Skeletal muscle tissue (tissue), 7 donors: ENCODE measurements around the genes UBE2E2, NKIRAS1, THRB and RARB.

DNA sequence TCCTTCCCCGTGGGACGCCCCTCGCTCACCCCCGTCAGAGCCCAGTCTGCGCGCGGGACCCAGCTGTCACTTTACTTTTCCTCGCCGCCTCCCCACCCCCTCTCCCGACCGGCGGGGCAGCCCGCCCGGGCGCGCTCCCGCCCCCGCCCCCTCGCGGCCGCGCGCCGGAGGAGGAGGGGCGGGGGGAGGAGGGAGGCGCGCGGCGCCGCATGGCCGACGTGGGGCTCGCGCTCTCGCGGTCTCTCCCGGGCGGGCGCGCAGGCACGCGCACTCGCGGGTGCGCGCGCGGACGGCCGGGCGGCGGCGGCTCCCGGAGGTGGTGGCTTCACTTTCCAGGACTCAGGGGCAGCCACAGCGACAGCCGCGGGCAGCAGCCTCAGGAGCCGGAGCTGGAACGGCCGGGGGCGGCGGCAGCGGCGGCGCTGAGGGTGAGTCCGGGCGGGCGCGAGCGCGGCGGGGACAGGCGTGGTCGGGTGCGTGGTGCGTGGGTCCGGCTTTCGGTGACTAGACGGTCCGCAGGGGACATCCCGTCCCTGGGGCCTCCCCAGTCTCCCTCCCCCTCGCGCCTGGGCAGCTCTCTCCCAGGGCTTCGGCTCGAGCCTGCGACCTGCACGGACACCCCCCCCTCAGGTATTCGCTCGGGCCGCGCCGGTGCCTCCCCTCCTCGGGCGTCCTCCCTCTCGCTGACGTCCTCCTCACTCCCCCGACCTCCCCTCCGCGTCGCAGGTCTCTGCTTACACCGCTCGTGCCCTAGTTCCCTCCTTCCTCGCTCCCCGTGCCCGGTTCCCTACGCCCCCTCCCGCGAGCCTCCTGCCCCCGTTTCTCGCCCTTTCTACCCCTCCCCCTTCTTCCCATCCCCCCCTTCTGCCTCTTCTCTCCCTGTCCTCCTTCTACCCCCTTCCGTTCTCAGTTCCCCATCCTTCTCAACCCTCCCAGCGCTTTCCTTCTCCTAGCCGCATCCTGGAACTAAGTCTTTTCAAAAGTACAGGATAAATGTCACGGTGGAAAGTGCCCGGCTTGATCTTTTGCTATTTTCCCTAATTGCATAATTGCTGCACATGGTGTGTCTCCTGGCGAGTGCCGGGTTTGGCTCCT lies at the start of gene UBE2E2:
TSS of gene UBE2E2 (plus strand) at position 493 of the 1,095 bp plus-strand sequence.
- PRO-cap, 3 experiments = peak in 3 of 3 experiments; most common plus-strand start position 270 of the sequence (in 2); most common minus-strand start position 103 of the sequence (in 3)
- RAMPAGE, long total RNA = no peak
- RRBS, 2 experiments = 2 to 3% methylated on average over 60 to 67 of the region's 117 CpGs

DNA sequence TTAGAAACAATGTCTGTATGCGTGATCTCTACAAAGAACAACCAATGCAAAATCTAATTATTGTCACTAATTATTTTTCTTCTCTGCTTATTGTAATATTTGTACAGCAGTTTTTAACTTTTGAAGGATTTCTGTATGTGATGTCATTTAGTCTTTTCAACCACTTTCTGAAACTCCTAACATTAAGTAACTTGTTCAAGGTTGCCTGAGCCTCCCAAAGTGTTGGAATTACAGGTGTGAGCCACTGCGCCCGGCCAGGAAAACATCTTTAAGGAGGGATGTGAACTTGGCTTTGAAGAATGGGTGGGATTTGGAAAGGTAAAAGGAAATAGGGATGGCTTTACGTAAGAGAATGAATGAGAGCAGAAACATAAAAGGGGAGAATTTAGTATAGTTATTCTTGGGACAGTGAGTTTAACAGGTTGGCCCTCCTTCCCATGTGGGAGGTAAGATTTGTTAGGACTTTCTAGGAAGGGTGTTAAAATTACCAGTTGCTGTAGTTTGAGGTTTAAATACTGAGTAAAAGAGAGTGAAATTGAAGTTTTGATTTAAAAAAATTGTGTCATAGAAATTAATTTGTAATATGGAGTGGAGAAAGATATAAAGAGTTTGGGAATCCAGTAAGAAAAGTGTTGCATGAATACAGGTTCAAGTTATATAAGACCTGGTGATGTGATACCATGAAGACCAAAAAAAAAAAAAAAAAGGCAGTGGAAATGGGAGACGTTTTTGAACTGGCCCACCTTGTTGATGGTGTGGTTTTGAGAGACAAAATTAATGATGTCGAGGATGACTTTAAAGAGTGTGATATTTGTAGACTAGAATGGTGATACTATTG lies 23.4 kb downstream of the UBE2E2 start:
- PRO-cap, 3 experiments = no peak in any of the 3 experiments
- RAMPAGE, long total RNA = no peak
- RRBS, 2 experiments = no CpG with 5 or more reads among the region's 6 CpGs

DNA sequence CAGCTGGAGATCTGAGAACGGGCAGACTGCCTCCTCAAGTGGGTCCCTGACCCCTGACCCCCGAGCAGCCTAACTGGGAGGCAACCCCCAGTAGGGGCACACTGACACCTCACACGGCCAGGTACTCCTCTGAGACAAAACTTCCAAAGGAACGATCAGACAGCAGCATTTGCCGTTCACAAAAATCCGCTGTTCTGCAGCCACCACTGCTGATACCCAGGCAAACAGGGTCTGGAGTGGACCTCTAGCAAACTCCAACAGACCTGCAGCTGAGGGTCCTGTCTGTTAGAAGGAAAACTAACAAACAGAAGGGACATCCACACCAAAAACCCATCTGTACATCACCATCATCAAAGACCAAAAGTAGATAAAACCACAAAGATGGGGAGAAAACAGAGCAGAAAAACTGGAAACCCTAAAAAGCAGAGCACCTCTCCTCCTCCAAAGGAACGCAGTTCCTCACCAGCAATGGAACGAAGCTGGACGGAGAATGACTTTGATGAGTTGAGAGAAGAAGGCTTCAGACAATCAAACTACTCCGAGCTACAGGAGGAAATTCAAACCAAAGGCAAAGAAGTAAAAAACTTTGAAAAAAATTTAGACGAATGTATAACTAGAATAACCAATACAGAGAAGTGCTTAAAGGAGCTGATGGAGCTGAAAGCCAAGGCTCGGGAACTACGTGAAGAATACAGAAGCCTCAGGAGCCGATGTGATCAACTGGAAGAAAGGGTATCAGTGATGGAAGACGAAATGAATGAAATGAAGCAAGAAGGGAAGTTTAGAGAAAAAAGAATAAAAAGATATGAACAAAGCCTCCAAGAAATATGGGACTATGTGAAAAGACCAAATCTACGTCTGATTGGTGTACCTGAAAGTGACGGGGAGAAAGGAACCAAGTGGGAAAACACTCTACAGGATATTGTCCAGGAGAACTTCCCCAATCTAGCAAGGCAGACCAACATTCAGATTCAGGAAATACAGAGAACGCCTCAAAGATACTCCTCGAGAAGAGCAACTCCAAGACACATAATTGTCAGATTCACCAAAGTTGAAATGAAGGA lies 147.1 kb downstream of the UBE2E2 start:
- PRO-cap, 3 experiments = no peak in any of the 3 experiments
- RAMPAGE, long total RNA = no peak
- RRBS, 2 experiments = no CpG with 5 or more reads among the region's 19 CpGs

DNA sequence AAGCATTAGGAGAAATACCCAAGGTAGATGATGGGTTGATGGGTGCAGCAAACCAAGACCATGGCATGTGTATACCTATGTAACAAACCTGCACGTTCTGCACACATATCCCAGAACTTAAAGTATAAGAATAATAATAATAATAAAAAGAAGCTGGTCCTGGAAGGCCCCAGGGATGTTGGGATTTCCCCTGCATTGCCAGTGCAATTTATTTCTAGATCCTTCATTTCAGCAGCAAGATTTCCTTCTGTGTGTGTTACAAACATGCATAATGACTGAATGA lies 186.9 kb upstream of the UBE2E1 start:
- PRO-cap, 3 experiments = no peak in any of the 3 experiments
- RAMPAGE, long total RNA = no peak
- RRBS, 2 experiments = no CpG with 5 or more reads among the region's 1 CpG

DNA sequence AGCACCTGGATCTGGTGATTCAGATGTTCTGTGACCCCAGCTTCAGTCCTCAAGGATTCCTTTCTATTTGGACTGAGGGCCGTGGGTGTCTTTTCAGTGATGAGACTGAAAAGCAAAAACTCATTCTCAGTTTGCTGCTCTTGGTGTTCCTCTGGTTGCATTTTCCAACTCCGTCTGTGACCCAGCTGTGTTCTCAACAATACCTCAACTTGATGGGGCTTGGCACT lies 142.6 kb upstream of the UBE2E1 start:
- PRO-cap, 3 experiments = no peak in any of the 3 experiments
- RAMPAGE, long total RNA = no peak
- RRBS, 2 experiments = no CpG with 5 or more reads among the region's 2 CpGs

GRCh38 chr3:23806418-23807223 lies 866 bp downstream of the UBE2E1 start:
- PRO-cap, 3 experiments = peak in 2 of 3 experiments; most common plus-strand start chr3:23806754 (in 1); most common minus-strand start chr3:23806590 (in 1)
- RAMPAGE, long total RNA = no peak
- RRBS, 2 experiments = 3 to 4% methylated on average over 45 of the region's 74 CpGs

DNA sequence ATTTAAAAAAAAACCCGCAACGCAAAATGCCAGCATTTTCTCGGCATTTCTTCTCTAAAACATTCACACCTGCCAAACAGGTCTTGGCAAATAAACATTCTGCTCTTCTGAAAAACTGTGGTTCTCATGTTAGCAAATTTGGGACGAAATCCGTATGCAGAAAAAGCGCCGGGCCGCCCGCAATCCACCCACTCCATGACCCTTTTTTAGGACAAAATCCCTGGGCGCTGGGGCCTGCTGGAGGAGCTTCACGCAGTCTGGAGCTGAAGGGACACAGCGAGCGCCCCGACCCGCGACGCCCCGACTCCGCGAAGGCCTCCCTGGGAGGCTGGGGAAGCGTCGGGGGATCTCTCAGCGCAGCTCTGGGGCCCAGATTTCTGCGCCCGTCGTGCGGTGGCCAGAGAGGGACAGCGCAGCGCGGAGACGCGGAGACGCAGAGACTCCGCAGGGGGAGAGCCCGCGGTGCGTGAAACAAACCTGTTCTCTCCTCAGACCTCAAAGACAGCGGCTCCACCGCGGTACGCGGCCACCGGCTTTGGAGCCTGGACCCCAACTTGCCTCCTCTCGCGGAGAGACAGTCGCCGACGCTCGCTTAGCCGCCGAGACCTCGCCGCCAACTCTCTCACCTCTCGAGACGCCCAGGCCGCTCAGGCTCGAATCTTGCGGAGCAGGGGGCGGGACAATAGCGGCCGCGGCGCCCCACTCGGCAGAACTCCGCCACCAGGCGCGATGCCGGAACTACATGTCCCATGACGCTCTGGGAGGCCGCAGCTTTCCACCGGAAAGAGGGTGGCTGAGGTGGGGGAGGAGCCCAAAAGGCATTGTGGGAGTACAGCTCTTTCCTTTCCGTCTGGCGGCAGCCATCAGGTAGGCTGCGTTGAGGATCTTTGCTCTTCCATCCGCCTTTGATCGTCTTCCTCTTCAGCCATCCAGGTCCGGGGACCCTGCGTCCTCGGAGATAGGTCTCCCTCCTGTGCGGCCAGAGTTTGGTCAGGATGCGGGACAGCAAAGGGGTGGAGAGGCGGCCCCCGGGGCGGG lies at the start of gene NKIRAS1:
TSS of gene NKIRAS1 (minus strand) at position 684 of the 1,038 bp plus-strand sequence.
- PRO-cap, 3 experiments = peak in 3 of 3 experiments; most common plus-strand start position 842 of the sequence (in 3); most common minus-strand start position 364 of the sequence (in 1)
- RAMPAGE, long total RNA = start-site peak on the plus strand centred at position 838 of the sequence, 31 bp wide, 5,562 and 3,134 reads in 2 replicates
- RRBS, 2 experiments = 4 to 5% methylated on average over 11 of the region's 84 CpGs

GRCh38 chr3:23981886-23982257 lies 36.8 kb downstream of the NR1D2 start:
- PRO-cap, 3 experiments = no peak in any of the 3 experiments
- RAMPAGE, long total RNA = no peak
- RRBS, 2 experiments = no CpG with 5 or more reads among the region's 3 CpGs

DNA sequence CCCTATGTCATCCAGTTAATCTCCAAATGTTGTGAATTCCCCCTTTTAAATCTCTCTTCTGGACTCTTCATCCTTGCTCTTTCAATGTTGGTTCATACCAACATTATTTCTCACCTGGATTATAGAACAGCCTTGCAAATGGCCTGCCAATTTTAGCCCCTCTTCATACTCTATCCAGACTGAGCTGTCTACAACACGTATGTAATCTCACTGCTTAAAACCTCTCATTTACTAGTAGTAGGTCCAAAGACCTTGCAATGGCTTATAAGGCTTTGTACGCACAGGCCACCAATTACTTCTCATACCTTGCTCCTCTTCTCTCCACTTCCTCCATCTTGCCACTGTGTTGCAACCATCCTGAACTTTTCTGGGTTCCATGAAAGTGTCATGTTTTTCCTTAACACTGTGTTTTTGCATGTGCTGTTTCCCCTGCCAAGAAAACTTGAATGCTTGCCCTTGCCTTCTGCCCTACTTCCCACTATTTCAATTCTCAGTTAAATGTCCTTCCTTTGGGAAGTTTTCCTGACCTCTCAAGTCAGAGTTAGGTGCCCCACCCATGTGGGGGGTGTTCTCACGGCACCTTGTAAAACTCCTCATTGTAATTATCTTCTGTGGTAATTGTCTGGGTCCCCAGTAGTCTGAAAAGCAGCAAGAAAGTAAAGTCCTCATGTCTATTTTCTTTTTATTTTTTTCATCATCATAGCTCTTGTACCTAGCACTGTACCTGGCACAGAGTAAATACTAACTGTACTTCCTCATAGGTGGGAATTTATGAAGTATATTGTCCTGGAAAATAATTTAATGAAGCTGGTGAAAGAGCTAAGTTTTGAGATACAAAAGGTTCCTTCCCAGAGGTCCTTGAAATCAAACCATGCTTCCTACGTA lies 182.8 kb downstream of the THRB start:
- PRO-cap, 3 experiments = no peak in any of the 3 experiments
- RAMPAGE, long total RNA = no peak
- RRBS, 2 experiments = no CpG with 5 or more reads among the region's 4 CpGs

GRCh38 chr3:24335903-24336319 lies 158.7 kb downstream of the THRB start:
- PRO-cap, 3 experiments = no peak in any of the 3 experiments
- RAMPAGE, long total RNA = no peak
- RRBS, 2 experiments = no CpG with 5 or more reads among the region's 2 CpGs

DNA sequence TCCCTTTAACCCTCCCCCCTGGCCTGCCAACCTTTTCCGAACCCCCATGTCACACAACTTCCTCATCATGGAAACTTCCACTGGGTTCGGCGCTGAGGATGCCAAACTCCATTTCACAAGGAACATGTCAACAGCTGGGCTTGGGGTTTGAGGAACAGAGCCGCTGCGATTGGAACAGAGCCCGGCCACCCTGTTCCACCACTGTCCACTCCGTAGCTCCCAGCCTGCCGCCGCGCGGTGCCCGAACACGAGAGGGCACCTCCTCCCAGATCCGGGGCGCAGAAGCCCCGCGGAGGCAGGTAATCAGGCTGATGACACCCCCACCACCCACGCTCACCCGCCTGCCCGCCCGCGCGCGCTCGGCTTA lies 474 bp downstream of the THRB start:
- PRO-cap, 3 experiments = peak in 3 of 3 experiments; most common plus-strand start position 157 of the sequence (in 1); most common minus-strand start position 219 of the sequence (in 1)
- RAMPAGE, long total RNA = no peak
- RRBS, 2 experiments = 2% methylated on average over 13 of the region's 25 CpGs

GRCh38 chr3:24494560-24495370 lies at the start of gene THRB:
THRB (minus strand) TSS chr3:24494850.
- PRO-cap, 3 experiments = peak in 3 of 3 experiments; most common plus-strand start chr3:24494688 (in 1); most common minus-strand start chr3:24495029 (in 3)
- RAMPAGE, long total RNA = no peak
- RRBS, 2 experiments = 1 to 2% methylated on average over 35 of the region's 91 CpGs

DNA sequence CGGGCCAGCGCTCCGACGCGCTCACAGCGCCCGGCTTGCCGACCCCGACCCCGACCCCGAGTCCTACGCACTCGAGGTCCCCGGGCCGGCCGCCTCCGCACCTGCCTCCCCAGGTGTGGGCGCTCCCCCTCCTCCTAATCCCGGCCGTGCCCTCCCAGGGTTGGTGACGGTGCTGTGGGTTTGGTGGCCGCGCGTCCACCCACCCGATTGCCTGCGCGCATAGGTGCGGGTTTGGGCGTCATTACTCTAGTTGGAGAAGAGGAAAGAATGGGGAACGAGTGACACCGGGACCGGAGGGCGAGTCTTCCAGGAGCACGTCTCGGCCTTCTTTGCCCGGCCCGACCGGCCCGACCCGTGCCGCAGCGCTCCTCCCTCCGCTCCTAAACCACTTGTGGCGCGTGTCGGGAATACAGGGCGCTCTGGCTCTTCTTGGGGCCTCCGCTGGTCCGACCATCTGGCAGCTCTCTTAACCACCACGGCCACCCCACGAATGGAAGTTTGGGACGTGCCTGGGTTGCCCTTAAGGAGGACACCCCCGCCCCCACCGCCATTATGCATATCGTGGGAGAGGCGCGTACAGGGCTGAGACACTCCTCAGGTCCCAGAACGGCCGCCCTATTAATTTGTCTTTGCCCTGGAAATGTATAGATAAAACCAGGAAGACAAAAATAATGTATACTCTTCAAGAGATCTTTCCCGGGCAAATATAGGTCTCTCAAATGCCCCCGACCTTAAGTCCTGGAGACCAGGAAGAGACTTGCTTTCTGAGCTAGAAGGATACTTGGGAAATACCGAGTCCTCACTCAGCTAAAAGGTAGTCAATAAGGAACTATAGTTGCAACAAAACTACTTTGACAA lies 950 bp upstream of the THRB start:
- PRO-cap, 3 experiments = peak in 3 of 3 experiments; most common plus-strand start position 412 of the sequence (in 2); most common minus-strand start position 382 of the sequence (in 2)
- RAMPAGE, long total RNA = no peak
- RRBS, 2 experiments = 3 to 4% methylated on average over 14 to 16 of the region's 62 CpGs

- PRO-cap, 3 experiments = no peak in any of the 3 experiments
- RAMPAGE, long total RNA = no peak
- RRBS, 2 experiments = no CpG with 5 or more reads among the region's 11 CpGs
Measured at GRCh38 chr3:24522218-24522581, 27.6 kb upstream of the THRB start.

DNA sequence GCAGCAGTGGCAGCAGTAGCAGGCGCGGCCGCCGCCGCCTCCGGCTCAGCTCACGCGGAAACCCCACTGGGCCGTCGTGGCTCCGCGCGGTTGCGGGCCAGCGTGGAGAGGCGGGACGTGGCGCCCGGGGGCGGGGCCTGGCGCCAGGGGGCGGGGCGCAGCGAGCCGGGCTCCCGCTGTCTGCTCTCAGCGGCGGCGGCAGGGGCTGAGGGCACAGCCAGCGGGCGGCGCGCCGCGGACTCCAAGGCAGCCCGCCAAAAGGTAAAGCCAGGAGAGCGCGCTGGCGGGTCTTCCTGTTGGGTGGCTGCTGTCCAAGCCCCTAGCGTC lies 334.5 kb upstream of the THRB start:
- PRO-cap, 3 experiments = no peak in any of the 3 experiments
- RAMPAGE, long total RNA = start-site peak on the plus strand centred at position 184 of the sequence, 17 bp wide, 14 and 10 reads in 2 replicates
- RRBS, 2 experiments = 3 to 4% methylated on average over 17 of the region's 40 CpGs

DNA sequence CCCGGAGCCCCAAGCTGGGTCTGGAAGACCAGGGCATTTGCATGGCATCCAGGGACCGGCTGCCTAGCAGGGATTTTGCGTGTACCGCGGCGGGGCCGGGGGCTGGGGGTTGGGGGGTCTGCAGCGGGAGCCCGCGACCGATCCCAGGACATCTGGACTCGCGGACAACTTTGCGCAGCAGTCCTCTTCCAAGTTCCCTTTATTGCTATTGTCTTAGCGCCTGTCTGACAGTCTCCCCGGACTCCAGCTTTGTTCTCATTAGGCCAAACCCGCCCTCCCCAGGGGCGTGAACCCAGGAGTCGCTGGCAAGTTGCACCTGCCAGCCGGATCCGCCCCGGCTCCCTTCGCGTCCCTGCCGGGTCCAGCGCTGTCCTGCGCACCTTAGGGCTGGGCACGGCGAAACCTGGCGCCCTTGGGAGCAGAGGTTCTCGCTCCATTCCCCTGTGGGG lies 334.8 kb upstream of the THRB start:
- PRO-cap, 3 experiments = no peak in any of the 3 experiments
- RAMPAGE, long total RNA = no peak
- RRBS, 2 experiments = 2 to 3% methylated on average over 9 to 12 of the region's 31 CpGs

GRCh38 chr3:25151348-25152037 lies 276.6 kb upstream of the RARB start:
- PRO-cap, 3 experiments = no peak in any of the 3 experiments
- RAMPAGE, long total RNA = no peak
- RRBS, 2 experiments = no CpG with 5 or more reads among the region's 11 CpGs

DNA sequence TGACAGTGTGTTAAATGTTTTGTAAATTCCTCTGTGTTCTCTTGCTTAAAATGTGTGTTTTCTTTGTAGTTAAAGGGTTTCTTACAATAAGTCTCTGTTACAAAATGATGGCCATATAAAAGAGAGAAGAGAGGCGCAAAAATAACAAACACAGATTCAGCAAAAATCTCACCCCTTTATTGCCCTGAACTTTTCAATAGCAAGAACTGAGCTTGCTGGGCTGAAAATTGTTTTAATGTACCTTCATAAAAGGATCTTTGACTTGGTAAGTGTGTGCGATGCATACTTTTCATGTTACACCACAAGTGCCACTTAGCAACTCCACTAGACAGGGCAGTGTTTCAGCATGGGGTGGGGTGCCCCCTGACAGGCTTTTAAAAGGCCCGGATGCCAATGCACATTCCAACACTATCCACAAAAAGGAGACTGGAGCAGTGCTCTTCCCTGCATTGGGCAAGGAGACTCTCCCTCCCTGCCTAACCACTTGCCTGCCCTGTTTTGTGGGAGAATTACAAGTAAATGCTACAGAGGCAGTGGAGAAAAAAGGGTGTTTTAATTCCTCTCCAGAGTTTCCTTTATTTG lies 1.8 kb upstream of the RARB start:
- PRO-cap, 3 experiments = no peak in any of the 3 experiments
- RAMPAGE, long total RNA = no peak
- RRBS, 2 experiments = no CpG with 5 or more reads among the region's 3 CpGs

- PRO-cap, 3 experiments = peak in 3 of 3 experiments; most common plus-strand start chr3:25428265 (in 2); most common minus-strand start chr3:25428109 (in 3)
- RAMPAGE, long total RNA = start-site peak on the plus strand at chr3:25428261-25428268, 42 and 22 reads in 2 replicates; start-site peak on the plus strand at chr3:25428321-25428351, 13 and 7 reads in 2 replicates; start-site peak on the plus strand at chr3:25428688-25428724, 16 and 10 reads in 2 replicates
- RRBS, 2 experiments = 2 to 3% methylated on average over 9 of the region's 43 CpGs
Measured at GRCh38 chr3:25427731-25429042, at the start of gene RARB. RARB (plus strand) TSS chr3:25428263.

DNA sequence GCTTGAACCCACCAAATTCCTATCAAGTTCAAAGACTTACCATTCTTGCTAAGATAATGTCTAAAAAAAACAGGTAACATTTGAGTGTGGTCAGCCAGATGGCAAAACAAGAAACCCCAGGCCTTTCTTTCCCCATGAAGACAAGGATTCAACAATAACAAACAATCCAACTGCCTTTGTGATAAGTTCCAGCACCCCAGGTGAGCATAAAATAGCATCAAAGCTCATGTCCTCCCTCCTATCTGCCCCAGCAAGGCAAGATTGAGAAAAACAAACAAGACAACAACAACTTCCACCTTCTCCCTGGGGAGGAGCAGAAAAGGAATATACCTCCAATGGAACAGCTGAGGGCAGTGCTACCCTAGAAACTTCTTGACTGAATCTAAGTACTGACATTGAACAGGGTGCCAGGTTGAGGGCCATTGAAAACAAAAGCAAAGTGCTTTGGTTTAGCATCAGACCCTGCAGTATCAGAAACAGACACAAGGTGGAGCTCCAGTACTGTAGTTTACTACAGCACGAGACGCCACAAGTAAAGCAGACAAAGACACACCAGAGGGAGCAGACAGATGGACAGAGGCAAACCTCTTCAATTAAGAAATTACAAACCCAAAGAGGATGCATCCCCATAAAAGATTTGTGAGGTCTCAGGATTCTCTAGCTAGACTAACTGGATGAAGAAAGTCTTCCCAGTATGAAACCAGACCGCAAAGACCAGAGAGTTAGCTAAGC lies 16.8 kb downstream of the TOP2B start:
- PRO-cap, 3 experiments = no peak in any of the 3 experiments
- RAMPAGE, long total RNA = no peak
- RRBS, 2 experiments = no CpG with 5 or more reads among the region's 3 CpGs